GM12892 (cell line): ENCODE data around the gene CTSO.

DNA sequence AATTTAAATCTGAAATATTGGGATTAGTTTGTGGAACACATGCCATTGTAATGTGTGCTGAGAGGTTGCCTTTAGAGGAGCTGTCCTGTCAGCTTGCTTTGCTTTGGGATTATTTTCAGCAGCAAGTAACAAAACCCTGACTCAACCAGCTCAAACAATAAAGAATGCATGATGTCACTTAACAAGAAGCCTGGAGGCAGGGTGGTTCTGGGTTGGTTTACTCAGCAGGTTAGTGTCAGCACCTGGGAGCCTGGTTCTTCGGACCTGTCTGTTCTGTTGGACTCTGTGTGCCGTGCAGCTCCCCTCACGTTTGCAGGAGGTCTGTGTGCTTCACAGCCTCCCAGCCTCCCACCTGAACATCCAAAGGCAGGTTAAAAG is 20.1 kb downstream of the TMEM131L start:
- RRBS = no CpG with 5 or more reads among the region's 3 CpGs

GRCh38 chr4:153523895-153524483 is 57.8 kb downstream of the TMEM131L start:
- RRBS = no CpG with 5 or more reads among the region's 4 CpGs

DNA sequence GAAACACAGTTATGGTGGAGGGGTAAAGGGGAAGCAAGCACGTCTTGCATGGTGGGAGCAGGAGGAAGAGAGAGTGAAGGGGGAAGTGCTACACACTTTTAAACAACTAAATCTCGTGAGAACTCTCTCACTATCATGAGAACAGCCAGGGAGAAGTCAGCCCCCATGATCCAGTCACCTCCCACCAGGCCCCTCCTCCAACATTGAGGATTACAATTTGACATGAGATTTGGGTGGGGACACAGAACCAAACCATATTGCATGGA is 74.9 kb upstream of the TLR2 start:
- RRBS = no CpG with 5 or more reads among the region's 2 CpGs

DNA sequence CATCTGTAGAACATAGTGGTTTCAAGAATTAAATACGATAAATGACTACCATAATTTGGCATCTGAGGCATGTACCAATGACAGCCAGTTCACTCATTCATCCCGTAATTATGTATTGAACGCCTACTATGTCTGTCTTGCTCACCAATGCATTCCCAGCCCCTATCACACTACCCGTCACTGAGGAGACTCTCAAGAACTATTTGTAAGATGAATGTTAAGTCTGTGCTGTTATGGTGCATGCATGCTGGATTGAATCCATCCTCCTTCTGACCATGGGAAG is 1.9 kb upstream of the FGB start:
- RRBS = no CpG with 5 or more reads among the region's 4 CpGs

DNA sequence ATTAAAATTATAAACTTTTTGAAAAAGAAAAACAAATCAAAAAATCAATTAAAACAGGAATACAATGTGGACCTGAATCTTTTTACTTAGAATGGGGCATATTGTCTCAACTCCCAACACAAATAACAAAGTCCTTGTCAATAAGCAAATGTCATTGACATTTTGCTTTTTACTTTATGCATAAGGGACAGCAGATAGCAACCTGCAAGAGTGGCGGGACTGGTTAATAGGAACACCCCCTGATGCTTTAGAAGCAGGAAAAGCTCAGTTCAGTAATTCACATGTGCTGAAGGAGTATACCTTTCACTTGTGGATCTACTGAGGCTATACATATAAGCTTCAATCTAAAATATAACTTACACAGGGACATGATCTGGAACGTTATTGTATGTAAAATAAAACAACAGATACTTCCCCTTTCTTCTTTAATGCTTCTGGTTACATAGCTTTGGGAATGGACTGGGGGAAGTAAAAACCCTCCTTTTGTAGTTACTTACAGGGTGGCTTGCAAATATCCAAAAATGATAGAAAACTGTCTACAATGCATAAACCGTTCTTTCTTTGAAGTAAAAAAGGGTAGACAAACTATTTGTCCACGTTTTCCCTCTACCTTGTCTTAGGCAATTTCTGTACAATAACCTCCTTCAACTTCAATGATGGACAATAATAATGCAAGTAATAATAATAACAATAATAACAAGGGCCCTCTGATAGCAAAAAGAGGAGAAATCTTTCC is 1.9 kb downstream of the FGG start:
- RRBS = no CpG with 5 or more reads among the region's 4 CpGs

DNA sequence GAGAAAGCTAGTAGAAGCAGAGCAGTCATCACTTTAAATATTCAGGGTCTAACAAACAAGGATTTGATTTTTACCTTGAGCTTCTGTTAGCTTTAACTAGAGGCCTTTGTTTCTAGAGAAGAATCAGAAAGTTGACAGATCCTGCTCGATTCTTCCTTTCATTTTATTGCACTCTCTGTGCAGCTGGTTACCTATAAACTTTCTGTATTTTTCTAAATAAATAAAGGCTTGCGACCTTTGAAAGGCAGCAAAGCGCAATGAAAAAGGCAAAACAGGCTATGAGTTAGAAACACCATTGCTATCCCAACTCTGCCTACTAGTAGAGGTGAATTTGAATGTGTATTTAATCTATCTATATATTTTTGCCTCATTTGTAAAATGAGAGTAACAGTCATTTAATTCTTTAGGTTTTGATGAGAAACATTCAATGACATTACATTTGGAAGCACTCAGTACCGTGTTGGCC is 101.3 kb upstream of the NPY2R start:
- RRBS = no CpG with 5 or more reads among the region's 4 CpGs

- RRBS = no CpG with 5 or more reads among the region's 3 CpGs
Measured at GRCh38 chr4:155368613-155368897, 8.2 kb downstream of the MAP9 start.

- RRBS = no CpG with 5 or more reads among the region's 3 CpGs
Measured at GRCh38 chr4:155495749-155495984, 118.9 kb upstream of the MAP9 start.

- RRBS = 2% methylated on average over 23 of the region's 60 CpGs
Measured at GRCh38 chr4:155953418-155954396, at the start of gene CTSO. CTSO (minus strand) TSS chr4:155953866.

GRCh38 chr4:156957961-156958827 is 13.4 kb downstream of the PDGFC start:
- RRBS = no CpG with 5 or more reads among the region's 3 CpGs

GRCh38 chr4:158030222-158030613 is 142.6 kb downstream of the GASK1B start:
- RRBS = no CpG with 5 or more reads among the region's 3 CpGs

- RRBS = no CpG with 5 or more reads among the region's 30 CpGs
Measured at GRCh38 chr4:158170390-158171114, 2.3 kb downstream of the GASK1B start.

DNA sequence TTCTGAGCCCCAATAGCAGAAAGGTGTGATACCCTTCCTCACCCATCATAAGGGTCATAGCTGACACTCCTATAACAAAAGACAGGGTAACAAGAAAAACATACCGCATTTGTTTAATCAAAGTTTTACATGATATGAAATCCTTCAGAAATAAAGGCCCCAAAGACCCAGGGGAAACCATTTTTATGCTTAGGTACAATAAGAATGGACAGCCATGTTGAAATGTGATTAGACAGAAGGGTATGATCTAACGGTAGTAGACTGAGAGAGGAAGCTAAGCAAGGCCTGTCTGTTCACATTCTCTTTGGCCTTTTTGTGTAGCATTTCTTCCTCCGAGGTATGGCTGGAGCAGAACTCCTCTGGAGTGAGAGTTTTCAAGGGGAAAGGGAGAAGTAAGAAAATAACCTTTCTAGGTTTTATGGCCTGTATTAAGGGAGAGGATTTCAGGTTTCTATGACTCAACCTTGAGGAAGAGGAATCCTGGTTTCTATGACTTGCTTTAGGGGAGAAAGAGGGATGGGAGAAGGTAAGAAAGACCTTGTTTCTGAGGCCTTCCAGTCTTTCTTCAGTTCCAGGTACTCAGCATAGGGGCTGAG is 14.2 kb downstream of the ETFDH start:
- RRBS = no CpG with 5 or more reads among the region's 3 CpGs

- RRBS = no CpG with 5 or more reads among the region's 11 CpGs
Measured at GRCh38 chr4:158805509-158806468, 37.0 kb downstream of the FNIP2 start.

DNA sequence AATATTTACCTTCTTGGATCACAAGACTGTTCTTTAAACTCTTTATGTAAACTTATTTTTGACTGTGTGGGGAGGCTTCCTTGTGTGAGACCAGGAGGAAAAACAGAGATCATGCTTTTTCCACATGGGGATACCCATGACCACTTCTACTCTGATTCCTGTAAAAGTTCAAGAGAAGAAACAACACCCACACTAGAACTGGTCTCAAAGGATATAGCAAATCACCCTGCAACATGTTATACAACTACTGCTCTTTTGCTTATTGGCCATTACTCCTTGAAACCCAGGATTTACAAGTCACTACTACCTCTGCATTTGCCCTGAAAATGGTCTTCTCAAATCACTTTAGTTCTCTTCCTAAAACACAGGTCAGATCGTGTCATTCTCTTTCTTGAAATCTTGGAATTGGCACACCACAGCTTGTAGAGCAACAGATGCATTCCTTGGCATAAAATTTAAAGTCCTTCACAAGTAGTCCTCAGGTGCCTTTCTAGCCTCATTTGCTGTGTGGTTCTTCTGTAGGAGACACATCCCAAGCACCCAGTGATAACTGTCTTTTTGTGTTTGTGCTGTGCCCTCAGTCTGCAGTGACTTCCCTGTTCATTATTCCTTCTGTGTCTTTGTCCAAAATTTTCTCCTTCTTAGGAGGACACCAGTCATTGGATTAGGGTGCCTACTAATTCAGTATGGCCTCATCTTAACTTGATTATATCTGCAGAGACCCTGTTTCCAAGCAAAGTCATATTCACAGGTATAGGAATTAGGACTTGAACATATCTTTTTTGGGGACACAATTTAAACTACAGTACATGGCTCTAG is 51.5 kb downstream of the FNIP2 start:
- RRBS = no CpG with 5 or more reads among the region's 1 CpG

DNA sequence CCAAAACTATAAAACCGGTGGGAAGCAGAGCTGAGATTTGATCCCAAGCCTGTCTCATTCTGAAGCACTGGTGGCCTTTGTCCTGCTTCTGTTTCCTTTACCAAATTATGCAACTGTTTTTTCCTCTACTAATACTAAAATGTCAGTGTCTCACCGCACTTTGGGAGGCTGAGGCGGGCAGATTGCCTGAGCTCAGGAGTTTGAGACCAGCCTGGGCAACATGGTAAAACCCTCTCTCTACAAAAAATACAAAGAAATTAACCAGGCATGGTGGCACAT is 52.8 kb downstream of the FNIP2 start:
- RRBS = no CpG with 5 or more reads among the region's 3 CpGs

DNA sequence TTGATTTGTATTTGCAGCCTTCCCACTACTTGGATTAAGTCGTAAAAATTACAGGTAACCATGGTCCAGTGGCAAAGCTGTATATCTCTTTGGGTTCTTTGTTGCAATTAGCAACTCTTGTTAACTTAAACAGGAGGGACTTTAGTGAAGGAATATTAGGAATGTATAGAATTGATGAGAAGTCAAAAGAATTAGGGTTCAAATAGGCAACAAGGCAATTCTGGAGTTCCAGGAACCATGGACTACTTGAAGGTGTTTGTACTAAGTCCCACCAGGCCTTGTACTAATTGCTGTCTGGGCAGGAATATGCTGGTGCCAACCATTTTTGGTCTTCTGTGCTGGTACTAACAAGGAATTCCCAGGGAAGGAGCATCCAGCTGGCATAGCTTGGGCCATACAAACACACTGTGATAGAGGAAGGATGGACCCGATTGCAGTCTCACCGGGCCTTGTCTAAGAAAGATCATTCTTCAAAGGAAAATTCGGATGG is 121.7 kb downstream of the FNIP2 start:
- RRBS = no CpG with 5 or more reads among the region's 4 CpGs

GRCh38 chr4:159047982-159048773 is 13.1 kb upstream of the C4orf45 start:
- RRBS = no CpG with 5 or more reads among the region's 19 CpGs